Subcutaneous preadipocyte (primary cell): ENCODE results near the gene RANBP6.

DNA sequence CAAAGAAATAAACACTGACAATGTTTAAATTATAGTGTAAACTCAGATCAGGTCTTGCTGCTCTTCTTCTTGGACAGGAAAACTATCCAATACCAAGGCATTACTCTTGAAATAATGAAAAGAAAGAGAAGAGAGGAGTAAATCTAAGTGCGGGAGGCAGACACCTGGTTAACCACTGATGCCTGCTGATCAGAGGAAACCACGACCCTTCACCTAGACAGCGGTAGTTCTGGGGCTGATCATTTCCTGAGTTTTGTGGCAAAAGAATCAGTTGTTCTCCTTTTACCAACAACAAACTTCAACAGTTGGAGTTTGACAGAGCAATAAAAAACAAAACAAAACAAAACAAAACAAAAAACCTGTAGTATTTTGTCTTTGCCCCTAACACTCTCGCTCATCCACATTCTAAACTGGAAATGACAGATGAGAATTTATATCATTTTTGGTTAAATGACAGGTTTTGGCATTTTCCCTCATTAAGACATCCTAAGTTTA is 3.0 kb downstream of the RLN1 start:
- CAGE, long polyA plus RNA, result no peak

DNA sequence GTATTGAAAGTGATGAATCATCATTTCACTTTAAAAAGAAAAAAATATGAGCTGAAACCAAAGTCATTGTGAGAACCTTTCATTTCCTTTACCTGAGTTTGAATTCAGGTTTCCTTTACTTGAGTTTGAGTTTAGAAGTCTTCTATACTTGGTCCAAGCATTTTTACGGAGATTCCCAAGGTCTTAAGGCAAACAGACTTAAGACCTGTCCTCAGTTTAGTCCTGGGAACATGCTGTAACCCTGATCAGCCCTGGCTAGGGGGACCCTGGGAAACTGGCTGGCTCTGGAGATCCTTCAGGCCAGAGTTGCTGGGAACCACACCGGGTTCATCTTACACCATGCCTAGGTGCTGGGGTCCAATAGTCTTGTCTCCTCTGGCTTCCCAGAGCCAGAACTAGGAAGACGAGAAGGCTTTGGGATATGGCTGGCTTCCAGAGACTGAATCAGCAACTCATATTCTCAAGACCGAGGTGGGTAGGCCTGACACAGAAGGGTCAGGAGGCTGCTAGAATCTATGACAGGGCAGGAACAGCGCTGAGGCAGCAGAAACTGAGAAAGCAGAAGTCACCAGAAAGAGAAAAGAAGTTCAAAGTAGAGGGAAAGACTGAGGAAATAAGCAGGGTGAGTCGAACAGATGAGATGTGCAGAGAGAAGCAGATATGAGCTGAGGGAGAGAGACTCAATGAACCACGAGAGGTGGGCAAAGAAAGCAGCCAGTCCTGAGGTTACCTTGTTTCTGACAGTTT is 16.3 kb upstream of the PDCD1LG2 start:
- CAGE, long polyA plus RNA, result no peak

- CAGE, long polyA plus RNA, result no peak
Measured at GRCh38 chr9:5582697-5583485, 46.0 kb upstream of the RIC1 start.

GRCh38 chr9:5843569-5844371 is 10.9 kb upstream of the ERMP1 start:
- CAGE, long polyA plus RNA, result no peak

DNA sequence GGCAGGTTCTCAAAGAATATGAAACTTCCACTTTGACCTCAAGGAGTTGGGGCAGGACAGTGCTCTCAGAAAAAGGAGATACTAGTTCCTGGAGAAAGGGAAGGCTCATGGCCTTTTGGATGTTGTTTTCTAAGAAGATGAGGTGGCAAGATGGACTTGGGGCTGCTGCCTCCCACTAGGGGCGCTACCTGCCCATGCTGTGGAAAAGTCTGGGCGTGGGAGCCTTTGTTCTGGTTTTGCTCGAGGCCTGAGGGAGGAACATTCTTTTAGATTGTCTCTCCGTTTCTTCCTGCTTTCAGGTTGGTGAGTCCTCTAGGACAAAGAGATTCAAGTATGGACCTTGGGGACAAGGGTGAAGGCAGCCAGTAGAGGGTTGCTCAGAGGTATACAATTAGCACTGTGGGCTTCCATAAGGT is 20.9 kb upstream of the MLANA start:
- CAGE, long polyA plus RNA, result no peak

DNA sequence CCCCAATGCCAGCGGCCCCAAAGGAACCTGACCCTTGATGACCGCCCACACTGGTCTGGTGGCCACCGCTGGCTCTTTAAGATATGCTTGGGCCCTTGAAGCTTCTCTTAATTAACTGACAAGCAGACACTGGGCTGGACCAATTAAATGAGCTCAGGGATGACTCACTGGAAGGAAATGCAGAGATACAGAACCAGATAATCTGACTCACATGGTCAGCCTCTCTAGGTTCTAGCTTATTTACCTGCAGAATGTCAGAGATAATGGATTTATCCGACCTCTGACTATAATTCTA is 11.2 kb upstream of the MLANA start:
- CAGE, long polyA plus RNA, result no peak

GRCh38 chr9:5892331-5892910 is 1.7 kb downstream of the MLANA start:
- CAGE, long polyA plus RNA, result no peak

DNA sequence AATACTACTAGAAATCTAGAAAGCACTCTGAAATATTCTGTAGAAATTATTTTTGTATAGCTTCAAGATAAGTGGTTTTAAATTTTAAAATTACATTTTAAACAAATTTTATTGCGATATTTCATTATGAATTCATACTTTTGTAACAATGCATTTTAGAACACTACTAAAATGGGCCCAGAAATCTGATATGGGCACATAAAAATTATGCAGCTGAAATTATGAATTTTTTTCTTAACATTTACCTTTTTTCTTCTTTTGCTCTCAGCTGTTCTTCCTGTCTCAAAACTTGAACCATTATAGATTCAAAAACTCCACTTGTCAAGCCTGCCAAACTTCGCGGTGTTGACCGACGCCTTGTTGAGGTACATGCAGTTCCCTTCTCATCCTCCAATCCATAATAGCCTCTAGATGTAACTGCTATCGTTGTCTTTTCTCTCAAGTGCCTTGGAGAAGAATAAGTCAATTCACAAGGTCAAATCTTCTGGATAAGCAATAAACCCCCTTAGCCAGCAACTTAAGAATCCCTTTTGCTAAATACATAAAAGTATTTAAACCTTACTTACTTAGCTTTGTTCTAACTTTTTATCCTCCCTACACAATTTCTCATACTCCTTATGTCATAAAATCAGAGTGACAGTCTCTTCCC is 20.1 kb downstream of the KIAA2026 start:
- CAGE, long polyA plus RNA, result no peak

DNA sequence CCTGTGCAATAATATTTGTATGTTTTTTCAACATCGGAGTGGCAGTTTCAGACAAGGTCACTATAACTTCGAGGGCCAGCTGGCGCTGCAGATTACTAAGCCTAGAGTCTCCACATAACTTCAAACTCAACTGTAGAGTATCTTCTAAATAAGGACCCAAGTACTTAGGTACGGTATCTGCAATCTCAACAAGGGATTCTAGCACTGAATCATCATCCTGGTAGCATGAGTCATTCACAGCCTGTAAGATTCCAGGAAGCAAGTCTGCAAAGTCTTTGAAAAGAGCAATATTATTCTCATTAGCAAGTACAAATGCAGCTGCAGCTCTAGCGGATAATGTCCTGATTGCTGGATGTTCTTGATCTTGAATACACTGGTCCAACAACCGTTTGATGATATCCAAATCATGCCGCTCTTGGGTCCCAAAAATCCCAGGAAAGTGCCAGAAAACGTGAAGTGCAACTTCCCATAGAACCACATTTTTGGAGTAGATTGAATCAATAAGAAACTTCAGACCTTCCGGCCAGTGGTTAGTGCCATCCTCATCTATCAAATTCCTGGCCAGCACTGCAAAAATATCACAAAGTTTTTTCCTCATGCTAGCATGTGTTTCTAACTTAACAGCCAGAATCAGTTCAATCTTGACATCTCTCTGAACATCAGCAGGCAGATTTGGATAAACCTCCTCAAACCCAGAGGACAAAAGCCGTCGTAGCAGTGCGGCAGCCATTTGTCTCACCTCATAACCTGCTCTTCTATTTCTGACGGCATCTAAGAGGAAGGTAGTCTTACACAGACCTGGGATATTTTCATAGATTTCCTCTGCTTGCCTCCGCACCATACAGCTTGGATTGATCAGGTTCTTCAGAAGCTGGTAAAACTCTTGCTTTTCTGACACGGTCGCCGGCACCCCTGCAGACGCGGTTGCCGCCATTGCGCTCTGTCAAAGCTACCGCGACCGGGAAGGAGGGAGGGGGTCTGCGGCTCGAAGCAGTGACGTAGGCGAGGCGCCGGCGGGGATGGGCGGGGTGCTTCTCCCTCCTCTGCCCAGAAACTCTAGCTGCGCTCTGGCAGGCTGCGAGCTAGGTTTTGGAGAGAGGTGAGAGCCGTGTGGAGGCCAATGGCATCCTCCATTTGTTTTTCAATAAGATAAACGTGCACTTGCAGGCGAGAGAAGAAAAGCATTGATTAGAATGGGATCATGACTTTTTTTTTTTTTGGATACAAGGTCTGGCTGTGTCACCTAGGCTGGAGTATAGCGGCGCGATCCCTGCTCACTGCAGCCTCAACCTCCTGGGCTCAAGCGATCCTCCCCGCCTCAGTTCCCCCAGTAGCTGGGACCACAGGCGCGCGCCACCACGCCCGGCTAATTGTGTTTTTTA is at the start of gene RANBP6:
TSS of gene RANBP6 (minus strand) at position 951 of the 1,382 bp plus-strand sequence.
- CAGE, long polyA plus RNA, result no peak

DNA sequence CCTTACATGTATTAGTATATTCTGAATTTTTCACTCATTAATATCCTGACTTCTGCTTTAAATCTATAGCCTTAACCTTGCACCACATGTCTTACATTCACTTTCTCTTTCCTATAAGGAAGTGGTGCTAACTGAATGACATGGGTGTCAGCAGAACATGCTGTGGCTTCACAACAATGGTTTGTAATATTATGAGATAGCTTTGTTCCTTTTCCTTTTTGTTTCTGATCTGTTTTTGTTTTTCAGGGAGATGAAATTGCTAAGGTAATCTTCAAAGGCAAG is 53.5 kb upstream of the RANBP6 start:
- CAGE, long polyA plus RNA, result no peak

DNA sequence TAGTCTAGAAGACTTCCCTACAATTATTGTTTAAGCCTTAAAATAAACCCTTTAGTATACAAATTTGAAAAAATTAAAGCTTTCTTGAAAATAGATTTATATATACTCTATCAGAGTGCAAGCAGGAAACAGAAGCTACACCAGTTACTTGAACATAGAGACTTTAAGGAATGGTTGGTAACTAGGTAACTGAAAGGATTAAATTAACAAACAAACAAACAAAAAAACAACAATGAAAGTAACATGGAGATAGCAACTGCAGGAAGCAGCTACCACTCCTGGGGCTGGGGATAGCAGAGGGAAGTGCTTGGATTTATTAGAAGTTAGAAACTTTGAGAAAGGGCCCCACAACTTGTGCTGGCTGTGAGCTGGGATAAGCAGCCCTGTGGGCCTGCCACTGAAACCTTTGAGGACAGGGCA is 91.2 kb upstream of the RANBP6 start:
- CAGE, long polyA plus RNA, result no peak

- CAGE, long polyA plus RNA, result no peak
Measured at GRCh38 chr9:6395181-6395651, 17.8 kb upstream of the UHRF2 start.

DNA sequence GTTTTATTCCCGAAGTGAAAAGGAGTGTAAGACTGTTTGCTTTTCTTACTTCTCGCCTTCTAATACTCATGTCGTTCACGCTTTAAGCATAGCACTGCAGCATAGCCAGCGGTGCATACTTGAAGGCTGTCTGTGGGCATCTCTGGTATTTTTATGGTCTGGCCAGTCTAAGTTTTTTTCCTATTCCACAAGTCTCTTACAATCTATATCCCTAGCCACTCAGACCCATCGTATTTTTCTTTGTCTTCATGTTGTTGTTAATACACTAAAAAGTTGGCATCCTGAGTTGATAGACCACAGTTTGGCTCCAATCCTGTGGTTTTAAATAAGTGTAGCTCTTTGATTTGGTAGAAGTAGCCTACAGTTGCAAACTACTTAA is 1.3 kb downstream of the UHRF2 start:
- CAGE, long polyA plus RNA, result no peak

DNA sequence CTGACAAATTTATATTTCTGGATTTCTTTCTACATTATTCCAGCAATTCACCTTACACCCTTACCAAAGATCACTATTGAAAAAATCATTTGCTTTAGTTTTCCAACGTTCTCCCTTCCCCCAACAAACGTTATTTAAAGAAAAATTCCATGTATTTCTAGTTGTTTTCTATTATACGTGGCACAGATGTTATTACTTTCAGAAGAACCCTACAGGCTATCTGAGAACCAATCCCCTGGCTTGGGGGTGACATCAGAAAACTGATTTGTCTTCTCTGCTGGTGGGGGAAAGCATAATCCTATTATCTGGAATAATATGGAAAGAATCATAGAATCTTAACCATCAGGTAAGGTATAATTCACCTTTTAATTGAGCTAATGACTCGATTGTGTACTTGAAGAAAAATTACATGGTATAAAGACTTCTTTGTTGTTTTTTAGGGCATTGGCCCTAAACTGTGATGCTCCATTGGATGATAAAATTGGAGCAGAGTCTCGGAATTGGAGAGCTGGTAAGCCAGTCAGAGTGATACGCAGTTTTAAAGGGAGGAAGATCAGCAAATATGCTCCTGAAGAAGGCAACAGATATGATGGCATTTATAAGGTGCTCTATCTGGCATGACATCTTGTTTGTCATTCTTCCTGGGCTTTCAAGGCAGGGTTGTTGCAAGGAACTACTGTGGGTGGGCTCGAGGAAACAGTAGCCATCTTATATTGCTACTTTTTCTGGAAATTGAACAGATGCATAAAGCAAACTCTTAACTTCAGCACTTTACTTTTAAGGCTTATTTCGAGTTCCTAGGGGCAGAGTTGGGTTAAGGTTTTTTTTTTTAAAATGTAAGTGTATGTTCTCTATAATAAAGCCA is 84.0 kb downstream of the UHRF2 start:
- CAGE, long polyA plus RNA, result no peak

- CAGE, long polyA plus RNA, result no peak
Measured at GRCh38 chr9:6640532-6640825, 5.0 kb downstream of the GLDC start.

- CAGE, long polyA plus RNA, result no peak
Measured at GRCh38 chr9:6646294-6646654, 745 bp upstream of the GLDC start.

DNA sequence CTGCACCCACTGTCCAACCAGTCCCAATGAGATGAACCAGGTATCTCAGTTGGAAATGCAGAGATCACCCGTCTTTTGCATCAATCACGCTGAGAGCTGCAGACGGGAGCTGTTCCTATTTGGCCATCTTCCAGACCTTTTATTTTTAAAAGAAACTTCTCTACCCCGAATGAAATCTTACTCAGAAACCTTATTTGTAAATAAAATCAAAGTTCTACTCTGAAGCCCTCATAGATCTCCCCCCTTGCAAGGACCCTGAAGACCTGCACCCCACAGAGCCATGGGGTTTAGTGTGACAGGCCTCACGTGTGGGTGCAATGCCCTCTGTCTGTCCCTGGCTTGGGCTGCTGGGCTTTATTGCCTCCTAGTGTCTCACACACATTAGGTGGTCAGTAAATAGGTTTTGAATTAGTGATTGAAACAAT is 403.6 kb downstream of the KDM4C start:
- CAGE, long polyA plus RNA, result no peak

- CAGE, long polyA plus RNA, result no peak
Measured at GRCh38 chr9:8058243-8058442, 258.6 kb upstream of the DMAC1 start.

GRCh38 chr9:8784926-8785329 is 985.4 kb upstream of the DMAC1 start:
- CAGE, long polyA plus RNA, result no peak

DNA sequence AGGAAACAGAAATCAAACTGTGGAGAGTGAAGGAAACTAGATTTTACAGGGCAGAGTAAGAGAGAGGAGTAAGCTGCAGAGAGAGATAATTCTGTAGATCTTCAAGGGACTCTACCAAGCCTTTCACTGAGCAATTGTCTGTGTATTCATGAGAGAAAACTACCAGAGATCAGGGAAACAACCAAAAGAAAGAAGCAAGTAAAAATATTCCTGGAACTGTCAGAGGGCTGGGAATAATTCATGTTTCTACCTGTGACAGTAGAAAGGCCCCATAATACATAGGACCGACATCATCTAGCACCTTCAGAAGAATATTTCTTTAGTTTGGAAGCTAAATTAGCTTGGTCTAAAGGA is 1084.7 kb downstream of the PTPRD start:
- CAGE, long polyA plus RNA, result no peak